SEM (cell line): ENCODE measurements around a stretch of chr6.

- PRO-cap, result no peak
Observed at GRCh38 chr6:142147441-142147857, 386 bp downstream of the VTA1 start.

DNA sequence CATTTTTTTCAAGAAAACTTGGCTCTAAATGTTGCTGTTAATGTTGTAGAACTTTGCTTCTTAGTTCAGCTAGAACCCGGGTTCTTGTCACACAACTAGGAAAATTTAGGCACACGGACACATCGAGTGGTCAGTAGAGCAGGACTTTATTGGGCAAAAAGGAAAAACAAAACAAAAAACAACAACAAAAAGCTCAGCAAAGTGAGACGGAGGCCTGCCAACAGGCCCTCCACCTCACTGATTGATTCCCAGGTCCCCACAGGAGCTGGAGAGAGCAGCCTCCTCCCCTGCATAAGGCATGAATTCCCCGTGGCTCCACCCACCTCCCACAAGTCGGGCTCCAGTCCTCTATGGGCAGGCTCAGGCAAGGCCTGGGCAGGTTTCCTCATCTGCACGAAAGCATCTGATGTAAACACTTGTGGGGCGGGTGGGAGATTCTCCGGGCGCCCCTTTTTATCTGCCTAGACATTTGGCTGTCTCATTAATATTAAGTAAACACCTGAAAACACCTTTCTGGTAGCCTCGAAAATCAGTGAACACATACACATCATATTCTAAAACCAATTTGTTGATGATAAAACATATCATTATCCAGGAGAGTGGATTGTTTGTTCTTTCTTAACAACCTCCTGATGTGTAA lies 75.4 kb downstream of the ADGRG6 start:
- PRO-cap, result no peak

- PRO-cap, result no peak
Observed at GRCh38 chr6:142702404-142703121, 242.4 kb downstream of the HIVEP2 start.

GRCh38 chr6:142759996-142760927 lies 184.7 kb downstream of the HIVEP2 start:
- PRO-cap, result no peak

DNA sequence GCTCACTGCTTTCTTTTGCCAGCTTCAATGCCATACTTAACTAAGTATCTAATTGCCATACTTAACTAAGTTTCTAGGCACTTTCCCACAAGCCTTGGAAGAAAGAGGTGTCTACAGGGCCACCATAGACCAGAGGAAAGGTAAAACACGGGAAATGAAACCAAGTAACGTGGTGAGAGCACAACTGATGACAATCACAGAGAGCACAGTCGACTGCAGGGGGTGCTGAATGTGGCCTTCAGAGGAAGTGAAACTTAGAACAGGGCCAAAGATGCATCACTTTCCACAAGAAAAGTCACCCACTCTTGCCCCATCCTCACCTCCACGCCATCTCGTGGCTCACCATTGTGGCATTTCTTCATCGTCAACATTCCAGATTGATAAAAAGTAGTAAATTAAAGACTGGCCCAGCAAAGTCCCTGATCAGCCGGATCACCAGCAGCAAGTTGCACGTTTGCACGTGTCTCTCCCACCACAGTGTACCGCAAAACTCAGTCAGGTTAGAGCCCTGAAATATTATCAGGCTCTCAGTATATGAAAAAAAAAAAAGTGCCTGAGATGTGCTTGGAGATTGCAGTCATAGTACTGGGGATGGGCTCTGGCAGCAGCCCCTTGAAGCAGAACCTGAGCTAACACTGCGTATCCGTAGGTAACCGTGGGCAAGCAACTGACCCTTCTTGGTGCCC lies 31.4 kb downstream of the HIVEP2 start:
- PRO-cap, result no peak

DNA sequence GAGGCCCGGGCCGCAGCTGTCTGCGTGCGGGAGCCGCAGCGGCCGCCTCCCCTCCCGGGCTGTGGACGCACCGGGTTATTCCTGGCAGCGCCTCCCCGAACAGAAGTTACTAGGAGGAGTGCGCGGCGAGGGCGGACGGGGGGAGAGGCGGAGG lies 1.1 kb upstream of the HIVEP2 start:
- PRO-cap, result bidirectional peak, plus-strand start outside the sequence, minus-strand start at position 83 of the sequence

DNA sequence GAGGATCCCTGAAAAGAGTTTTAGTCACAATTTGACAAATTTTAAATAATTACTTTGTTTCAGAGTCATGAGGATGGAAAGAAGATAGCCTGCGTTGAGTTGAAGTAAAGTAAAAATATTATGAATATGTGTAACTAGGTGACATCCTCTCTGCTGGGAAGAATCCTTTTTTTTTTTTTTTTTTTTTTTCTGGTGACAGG lies 3.6 kb upstream of the HIVEP2 start:
- PRO-cap, result no peak

- PRO-cap, result unidirectional peak, plus-strand start at chr6:143060305
Observed at GRCh38 chr6:143060102-143060619, 528 bp upstream of the AIG1 start.

- PRO-cap, result no peak
Observed at GRCh38 chr6:143532679-143532968, 21.1 kb upstream of the FUCA2 start.

- PRO-cap, result no peak
Observed at GRCh38 chr6:143568896-143569585, 57.5 kb upstream of the FUCA2 start.

- PRO-cap, result no peak
Observed at GRCh38 chr6:143596702-143597381, 80.9 kb upstream of the PHACTR2 start.

GRCh38 chr6:143642504-143642864 lies 35.3 kb upstream of the PHACTR2 start:
- PRO-cap, result no peak

DNA sequence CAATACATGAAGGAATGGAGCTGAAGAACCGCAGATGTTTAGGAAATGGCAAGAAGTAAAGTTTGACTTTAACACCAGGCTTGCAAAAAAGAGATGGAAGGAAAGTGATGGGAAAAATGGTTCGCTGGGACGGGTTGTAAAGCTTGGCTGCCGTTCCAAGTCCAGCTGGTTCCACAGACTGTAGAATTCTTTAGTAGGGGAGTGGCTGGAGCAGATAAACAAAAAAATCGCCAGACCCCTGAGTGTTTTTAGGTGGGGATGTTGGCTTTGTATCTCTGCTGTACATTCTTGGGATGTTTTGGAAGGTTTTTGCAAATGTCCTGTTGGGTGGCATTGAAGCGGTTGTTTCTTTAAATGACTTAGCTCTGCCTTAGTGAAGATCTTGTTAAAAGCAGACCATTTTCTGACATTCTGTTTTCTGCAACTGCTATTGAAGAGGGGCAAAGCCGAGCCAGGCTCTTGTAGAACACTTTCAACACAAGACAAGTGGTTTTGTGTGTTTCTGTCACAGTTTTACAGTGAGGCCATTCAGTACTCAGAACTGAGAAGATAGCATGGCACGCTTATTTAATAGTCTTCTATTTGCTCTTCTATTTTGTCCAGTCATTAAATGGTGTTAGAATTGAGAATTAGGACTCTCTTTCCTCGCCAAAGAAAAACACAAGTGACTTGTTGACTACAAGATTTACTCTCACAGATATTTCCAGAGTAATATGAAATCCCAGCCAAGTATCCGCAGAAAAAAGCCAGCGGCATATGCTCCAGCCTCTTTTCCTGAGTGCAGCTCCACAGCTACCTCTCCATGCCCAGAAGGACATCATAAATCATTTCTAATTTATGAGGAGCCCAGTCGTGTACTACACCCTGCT lies 65.7 kb downstream of the PHACTR2 start:
- PRO-cap, result no peak

DNA sequence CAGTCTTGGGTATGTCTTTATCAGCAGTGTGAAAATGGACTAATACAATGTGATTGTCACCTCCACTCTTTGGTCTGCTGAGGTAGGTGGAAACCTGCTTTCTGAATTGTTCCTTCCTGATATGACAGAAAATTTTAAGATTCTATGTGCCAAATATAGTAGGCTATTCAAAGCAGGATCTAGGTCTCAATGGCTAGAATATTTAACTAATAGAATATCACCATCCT lies 30.3 kb downstream of the STX11 start:
- PRO-cap, result no peak

DNA sequence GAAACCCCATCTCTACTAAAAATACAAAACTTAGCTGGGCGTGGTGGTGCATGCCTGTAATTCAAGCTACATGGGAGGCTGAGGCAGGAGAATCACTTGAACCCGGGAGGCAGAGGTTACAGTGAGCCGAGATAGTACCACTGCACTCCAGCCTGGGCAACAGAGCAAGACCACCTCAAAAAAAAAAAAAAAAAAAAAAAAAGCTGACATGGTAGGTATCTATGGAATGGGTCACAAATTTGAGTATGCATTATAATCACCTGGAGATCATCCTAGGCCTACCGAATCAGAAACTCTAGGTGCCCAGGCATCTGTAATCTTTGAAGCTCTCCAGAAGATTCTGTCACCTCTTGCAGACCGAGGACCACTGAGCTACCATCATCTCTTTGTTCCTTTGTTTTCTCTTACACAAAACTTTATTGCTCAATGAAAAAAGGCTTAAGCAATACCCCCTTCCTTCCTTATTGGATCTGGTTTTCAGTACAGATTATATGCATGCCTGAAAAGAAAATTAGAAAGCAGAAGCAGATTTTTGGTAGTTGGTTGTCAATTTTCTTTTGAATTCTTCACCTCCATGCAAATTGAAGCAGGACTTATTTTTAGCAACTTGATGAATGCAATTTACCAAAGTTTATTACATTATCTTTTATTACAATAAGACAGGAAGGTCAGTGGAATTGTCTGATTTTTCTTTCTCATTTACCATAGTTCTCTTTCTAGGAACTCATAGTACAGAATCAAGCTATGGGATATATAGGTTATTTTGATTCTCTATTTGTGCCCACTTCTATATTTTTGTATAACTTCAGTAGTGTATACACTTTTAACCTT lies 31.3 kb downstream of the STX11 start:
- PRO-cap, result no peak

DNA sequence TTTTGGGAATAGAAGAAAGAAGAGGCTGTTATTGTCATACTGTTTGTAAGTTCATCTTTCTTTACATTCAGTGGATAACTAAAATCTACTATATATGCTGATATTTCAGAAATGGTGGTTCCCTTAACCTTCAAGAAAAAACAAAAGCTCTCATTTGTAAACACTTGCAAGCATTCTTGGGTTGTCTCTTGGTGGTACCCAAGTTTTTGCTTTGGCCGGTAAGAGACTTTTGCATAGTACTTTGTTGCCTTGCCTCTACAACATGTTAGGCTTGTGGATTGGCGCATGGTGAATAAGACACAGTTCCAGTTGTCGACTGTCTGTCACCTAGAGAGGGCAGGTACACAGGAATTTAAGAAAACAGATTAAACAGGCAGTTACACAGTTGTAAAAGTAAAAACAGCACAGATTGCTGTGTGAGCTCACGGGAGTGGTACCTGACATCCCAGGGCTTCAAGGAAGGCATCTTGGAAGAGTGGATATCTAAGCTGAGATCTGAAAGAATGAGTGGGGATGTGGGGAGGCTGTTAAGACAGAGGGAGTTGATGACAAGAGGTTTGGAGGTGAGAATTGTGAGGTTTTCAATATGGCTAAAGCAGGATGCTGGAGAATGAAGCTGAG lies 19.1 kb downstream of the UTRN start:
- PRO-cap, result no peak

- PRO-cap, result bidirectional peak, plus-strand start at chr6:144334467, minus-strand start at chr6:144334248
Observed at GRCh38 chr6:144333988-144334909, 49.1 kb downstream of the UTRN start.

DNA sequence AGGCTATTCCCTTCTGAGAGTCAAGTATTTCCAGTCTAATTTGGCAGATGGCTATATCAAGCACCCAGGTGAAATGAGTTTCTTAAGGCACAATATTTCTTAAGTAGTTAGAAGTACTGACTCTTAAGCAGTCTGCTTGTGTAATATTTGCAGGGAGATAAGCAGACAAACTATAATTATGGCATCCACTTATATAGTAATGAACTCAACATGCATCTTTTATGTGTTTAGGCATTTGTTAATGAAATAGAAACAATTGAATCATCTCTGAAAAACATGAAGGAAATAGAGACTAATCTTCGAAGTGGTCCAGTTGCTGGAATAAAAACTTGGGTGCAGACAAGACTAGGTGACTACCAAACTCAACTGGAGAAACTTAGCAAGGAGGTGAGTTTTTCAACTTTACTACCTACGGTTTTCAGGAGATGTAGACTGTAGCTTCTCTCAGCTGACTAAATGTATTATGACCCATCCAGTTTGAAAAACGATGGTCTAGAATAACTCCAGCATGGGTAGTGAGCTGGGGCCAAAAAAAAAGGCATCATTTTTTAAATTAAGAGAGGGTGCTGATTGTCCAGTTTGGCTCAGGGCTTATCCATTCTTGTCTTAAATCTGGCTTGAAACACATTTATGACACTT lies 189.4 kb downstream of the UTRN start:
- PRO-cap, result no peak

GRCh38 chr6:144530845-144531353 lies 245.8 kb downstream of the UTRN start:
- PRO-cap, result no peak

- PRO-cap, result no peak
Observed at GRCh38 chr6:144557063-144557632, 272.0 kb downstream of the UTRN start.